RPMI7951 (cell line): ENCODE data around the genes EBF1, IL12B and NUDCD2.

DNA sequence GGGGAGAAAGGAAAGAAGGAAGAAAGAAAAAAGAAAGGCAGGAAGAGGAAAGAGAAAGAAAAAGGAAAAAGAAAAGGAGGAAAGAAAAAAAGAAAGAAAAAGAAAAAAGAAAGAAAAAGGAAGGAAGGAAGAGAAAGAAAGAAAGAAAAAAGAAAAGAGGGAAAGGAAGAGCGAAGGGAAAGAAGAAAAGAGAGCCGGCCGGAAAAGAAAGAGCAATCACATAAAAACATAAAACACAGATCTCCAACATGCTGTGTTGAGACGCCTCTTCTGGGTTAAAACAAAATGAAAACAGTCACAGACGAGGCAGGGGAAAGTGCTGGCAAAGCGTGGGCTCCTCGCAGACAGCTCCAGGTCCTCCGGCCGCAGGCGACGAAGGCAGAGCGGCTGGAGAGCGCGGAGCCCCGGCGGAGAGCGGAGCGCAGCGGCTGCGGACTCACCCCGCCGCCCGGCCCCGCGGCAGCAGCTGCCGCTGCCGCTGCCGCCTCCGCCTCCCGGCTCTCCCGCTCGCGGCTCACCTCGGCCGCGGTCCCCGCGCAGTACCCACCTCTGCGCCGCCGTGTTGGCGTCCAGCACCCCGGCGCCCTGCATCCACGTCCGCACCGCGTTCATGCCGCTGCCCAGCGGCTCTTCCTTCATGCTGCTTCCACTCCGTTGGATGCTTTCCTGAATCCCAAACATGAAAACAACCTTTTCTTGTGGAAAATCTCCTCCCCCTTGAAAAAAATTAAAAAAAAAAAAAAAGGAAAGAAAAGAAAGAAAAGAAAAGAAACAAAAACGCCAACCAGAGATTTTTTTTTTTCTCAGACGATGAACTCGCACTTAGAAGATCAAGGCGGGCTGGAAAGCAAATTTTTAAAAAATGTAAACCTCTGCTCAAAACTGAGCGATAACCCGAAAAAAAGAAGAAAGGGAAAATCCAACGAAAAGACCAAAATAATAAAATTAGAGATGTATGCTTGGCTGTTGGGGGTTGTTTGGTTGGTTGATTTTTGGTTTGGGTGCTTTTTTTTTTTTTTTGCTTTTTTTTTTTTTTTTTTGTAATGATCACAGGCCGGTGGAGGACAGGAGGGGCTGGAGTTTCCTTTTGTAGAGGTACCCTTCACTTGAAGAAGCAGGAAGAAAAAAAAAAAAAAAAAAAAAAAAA lies at the start of gene EBF1:
Gene EBF1, minus strand, starts transcription at position 1,119 of the 1,147 bp plus-strand sequence.
- RAMPAGE, long total RNA: no peak

- RAMPAGE, long total RNA: no peak
Measured at GRCh38 chr5:159161219-159161779, 48.1 kb downstream of the RNF145 start.

- RAMPAGE, long total RNA: no peak
Measured at GRCh38 chr5:159330411-159330685, at the start of gene IL12B. TSS of gene IL12B (minus strand) at chr5:159330487.

DNA sequence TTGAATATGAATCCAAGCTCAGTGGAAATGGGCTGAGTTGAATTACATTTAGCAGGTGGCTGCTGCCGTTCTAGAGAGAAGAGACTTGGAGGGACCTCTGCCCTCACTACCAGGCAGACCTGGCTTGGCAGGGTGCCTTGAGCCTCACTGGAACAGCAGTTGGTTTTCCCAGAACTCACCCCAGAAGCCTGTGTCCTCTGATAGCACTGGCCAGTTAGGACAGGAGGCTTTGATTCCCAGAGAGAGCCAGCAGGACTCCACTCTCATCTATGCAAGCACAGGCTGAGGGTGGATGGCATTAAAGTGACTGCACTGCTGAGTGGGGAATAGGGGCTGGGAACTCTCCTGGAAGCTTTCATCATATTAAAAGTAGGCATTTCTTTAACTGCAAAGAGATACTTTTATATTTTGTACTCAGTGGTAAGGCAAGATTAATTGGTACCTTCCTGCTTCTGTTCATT lies 54.8 kb downstream of the PWWP2A start:
- RAMPAGE, long total RNA: no peak

DNA sequence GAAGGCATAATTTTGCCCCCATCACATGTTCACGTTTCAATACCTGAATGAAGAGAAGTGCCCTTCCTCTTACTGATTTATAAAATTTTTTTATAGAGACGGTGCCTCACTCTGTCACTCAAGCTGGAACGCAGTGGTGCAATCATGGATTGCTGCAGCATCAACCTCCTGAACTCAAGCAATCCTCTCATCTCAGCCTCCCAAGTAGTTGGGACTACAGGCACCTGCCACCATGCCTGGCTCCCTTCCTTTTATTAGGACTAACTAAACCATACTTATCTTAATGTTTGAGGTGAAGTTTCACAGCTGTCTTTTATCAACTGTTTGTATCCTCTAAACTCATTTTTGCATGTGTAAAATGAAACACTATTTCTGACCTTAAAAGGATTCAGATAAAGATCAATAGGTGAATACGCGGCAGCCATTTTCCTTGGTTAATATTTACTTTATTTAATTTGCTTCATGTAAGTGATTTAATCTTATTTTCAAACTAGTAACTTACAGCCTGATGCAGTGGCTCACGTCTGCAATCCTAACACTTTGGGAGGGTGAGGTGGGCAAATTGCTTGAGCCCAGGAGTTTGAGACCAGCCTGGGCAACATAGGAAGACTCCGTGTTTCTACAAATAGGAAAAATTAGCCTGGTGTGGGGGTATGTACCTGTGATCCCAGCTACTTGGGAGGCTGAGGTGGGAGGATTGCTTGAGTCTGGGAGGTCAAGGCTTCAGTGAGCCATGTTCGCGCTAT lies 22.5 kb downstream of the PWWP2A start:
- RAMPAGE, long total RNA: no peak

DNA sequence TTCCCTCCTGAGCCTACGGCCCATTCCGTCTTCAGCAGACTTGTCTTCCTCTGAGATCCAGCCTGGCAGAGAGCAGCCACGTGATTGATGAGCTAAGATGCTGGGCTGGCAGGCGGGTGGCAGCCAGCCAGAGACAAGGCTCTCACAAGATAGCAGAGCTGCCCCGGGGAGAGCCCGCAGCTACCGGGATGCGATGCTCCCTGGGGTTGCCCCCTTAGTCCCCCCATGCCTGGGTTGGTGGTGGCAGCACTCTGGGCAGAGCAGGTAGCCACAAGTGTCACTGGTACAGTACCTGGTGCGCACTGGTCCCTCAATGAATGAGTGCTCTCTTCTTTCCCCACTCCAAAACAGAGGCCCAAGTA lies 53.6 kb upstream of the FABP6 start:
- RAMPAGE, long total RNA: no peak

DNA sequence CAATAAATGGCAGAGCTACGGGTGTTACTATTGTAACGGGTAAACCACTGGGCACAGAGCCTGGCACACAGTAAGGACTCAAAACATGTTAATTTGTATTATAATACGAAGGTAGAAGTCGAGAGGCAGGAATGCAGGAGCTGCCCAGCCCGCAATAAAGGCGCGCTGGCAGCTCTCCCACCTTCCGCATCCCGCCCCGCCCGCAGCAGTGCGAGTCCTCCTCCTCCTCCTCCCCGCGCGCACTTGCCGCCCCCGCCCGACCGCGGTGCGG lies 259 bp downstream of the C1QTNF2 start:
- RAMPAGE, long total RNA: no peak

- RAMPAGE, long total RNA: no peak
Measured at GRCh38 chr5:160464150-160464646, 42.5 kb downstream of the PTTG1 start.

- RAMPAGE, long total RNA: no peak
Measured at GRCh38 chr5:160848814-160849089, 3.3 kb downstream of the ATP10B start.

GRCh38 chr5:161139171-161139463 lies 287.1 kb upstream of the ATP10B start:
- RAMPAGE, long total RNA: no peak

- RAMPAGE, long total RNA: no peak
Measured at GRCh38 chr5:161685805-161686167, 265 bp downstream of the GABRA6 start.

- RAMPAGE, long total RNA: no peak
Measured at GRCh38 chr5:162158200-162158569, 90.6 kb downstream of the GABRG2 start.

DNA sequence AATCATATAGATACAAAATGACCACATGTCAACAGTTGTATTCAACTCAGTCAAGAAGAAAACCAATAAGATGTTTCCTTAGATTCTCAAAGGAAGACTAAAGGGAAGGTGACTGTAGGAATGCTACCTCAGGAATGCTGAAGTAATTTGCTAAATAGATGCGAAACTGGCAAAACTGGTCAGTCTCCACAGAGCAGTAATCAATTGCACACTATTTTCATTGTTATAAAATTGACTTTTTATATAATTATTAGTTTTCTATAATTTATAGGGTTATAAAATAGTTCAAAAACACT lies 204.8 kb downstream of the GABRG2 start:
- RAMPAGE, long total RNA: no peak

GRCh38 chr5:163459267-163460447 lies at the start of gene NUDCD2:
TSS of gene NUDCD2 (minus strand) at chr5:163460102.
- RAMPAGE, long total RNA: start-site peak on the minus strand at chr5:163460061-163460137, 502 and 126 reads in 2 replicates

GRCh38 chr5:167315957-167316156 lies 337.0 kb downstream of the TENM2 start:
- RAMPAGE, long total RNA: no peak

GRCh38 chr5:167573197-167574363 lies 594.8 kb downstream of the TENM2 start:
- RAMPAGE, long total RNA: no peak

GRCh38 chr5:167945512-167946130 lies 345.8 kb upstream of the WWC1 start:
- RAMPAGE, long total RNA: no peak

DNA sequence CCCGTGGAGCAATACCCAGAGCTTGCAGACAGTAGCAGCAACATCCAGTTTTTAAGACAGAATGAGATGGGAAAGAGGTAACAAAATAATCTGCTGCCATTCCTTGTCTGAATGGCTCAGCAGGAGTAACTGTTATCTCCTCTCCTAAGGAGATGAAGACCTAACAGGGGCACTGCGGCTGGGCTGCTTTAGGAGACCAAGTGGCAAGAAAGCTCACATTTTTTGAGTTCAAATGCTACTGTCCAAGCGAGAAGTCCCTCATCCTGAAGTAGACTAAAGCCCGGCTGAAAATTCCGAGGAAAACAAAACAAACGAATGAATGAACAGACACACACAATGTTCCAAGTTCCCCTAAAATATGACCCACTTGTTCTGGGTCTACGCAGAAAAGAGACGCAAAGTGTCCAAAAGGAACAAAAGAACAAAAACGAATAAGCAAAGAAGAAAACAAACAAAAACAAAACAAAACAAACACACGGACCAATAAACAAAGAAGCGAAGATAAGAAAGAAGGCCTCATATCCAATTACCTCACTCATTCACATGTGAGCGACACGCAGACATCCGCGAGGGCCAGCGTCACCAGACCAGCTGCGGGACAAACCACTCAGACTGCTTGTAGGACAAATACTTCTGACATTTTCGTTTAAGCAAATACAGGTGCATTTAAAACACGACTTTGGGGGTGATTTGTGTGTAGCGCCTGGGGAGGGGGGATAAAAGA lies 28.6 kb upstream of the WWC1 start:
- RAMPAGE, long total RNA: no peak

GRCh38 chr5:168330313-168331002 lies 39.0 kb downstream of the WWC1 start:
- RAMPAGE, long total RNA: no peak

GRCh38 chr5:168414061-168414614 lies 72.1 kb upstream of the RARS1 start:
- RAMPAGE, long total RNA: no peak